ENCODE measurements around a stretch of chr6.

- PRO-cap, result no peak
These were observed 30.2 kb upstream of the PNRC1 start for GRCh38 chr6:89050165-89051026.

GRCh38 chr6:89321651-89322034 is 6.5 kb upstream of the GABRR2 start:
- PRO-cap, result no peak

GRCh38 chr6:89662591-89663414 is 24.3 kb upstream of the LYRM2 start:
- PRO-cap, result no peak

- PRO-cap, result no peak
These were observed 53.8 kb upstream of the LYRM2 start for GRCh38 chr6:89692276-89692850.

DNA sequence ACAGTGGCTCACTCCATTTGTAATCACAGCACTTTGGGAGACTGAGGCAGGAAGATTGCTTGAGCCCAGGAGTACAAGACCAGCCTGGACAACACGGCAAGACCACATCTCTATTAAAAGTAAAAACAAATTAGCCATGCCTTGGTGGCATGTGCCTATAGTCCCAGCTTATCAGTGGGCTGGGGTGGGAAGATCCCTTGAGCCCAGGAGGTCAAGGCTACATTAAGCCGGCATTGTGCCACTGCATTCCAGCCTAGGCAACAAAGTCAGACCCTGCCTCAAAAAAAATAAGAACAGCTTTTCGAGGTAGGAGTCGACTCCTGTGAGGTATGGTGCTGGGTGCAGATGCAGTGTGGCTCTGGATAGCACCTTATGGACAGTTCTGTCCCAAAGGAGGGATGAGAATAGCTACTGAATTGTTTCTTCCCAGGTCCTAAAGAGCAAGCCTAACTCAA is 82.3 kb upstream of the LYRM2 start:
- PRO-cap, result no peak

DNA sequence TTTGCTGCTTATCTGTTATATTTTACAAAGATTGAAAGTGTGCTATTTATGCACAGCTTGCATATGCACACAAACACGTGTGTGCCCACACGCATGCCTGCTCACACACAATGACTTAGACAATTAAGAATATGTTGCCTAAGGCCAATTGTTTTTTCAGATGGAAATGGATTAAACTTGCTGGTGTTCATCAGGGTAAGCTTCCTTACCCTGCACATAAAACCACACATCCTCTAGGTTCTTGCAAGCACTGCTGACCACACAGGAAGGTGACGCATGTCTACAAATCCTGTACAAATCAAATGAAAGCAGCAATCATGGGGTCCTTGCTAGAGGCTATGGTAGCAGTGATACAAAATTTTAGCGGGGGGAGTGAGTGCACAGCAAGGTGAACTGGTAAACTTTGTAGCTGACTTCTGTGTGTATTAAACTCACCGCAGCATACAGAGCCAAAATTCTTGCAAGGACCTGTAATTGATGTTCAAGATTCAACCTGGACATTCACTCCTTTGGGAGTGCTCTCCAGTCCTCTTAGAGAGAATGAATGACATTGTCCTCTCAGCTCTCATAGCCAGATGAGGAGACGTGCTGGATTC is 58.5 kb downstream of the GJA10 start:
- PRO-cap, result no peak

- PRO-cap, result no peak
These were observed 1.4 kb downstream of the BACH2 start for GRCh38 chr6:90294981-90295827.

DNA sequence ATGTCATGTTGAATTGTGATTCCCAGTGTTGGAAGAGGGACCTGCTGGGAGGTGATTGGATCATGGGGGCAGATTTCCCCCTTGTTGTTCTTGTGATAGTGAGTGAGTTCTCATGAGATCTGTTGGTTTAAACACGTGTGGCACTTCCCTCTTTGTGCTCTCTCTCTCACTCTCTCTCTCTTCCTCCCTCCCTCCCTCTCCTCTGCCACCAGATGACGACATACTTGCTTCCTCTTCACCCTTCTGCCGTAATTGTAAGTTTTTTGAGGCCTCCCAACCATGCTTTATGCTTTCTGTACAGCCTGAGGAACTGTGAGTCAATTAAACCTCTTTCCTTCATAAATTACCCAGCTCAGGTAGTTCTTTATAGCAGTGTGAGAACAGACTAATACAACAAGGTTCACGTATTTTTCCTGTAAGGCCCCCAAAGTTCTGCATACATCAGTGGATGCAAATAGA is 54.1 kb upstream of the BACH2 start:
- PRO-cap, result no peak

DNA sequence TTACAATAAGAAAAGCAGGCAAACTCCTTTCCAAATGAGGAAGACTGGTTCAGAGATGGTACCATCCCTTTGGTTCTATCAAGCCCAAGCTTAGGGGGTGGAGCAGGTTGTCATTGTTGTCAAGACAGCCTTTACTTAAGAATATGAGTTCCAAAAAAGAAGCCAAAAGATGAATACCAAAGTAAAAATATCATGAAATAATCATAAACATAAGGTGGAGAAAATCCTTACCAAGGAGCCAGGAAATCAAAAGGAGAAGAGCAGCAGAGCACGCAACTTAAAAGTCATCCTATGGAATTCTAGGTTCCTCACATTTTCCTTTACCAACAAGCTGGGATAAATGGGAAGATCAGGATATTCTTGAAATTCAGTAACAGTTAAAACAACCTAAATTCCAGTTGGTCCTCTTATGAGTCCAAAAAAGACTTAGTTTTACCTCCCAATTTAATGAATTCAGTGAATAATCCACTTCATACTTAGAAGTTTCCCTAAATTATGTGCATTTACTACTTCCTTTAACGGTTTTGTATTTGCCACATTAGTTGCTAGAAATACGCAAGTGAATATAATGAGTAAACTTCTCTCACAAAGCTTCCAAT is 511.0 kb downstream of the EPHA7 start:
- PRO-cap, result no peak

GRCh38 chr6:93778966-93779532 is 359.7 kb upstream of the EPHA7 start:
- PRO-cap, result no peak

- PRO-cap, result no peak
These were observed 60.2 kb upstream of the MANEA start for GRCh38 chr6:95516934-95517822.

- PRO-cap, result no peak
These were observed 1.9 kb downstream of the KLHL32 start for GRCh38 chr6:96926368-96926984.

DNA sequence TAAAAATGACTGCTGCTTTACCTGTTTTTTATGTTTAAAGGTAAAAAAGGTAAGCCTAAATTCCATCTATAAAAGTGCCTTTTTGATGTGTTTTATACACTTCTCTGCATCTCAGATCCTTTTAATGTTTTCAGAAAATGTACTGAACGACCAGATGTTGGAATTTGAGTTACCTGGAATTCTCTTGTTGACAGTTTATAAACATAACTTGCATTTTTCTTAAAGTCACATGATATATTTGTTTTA is 124.2 kb upstream of the MMS22L start:
- PRO-cap, result no peak

GRCh38 chr6:98835590-98836471 is 1.5 kb downstream of the POU3F2 start:
- PRO-cap, result no peak

- PRO-cap, result no peak
These were observed 344 bp upstream of the FAXC start for GRCh38 chr6:99349717-99350318.

DNA sequence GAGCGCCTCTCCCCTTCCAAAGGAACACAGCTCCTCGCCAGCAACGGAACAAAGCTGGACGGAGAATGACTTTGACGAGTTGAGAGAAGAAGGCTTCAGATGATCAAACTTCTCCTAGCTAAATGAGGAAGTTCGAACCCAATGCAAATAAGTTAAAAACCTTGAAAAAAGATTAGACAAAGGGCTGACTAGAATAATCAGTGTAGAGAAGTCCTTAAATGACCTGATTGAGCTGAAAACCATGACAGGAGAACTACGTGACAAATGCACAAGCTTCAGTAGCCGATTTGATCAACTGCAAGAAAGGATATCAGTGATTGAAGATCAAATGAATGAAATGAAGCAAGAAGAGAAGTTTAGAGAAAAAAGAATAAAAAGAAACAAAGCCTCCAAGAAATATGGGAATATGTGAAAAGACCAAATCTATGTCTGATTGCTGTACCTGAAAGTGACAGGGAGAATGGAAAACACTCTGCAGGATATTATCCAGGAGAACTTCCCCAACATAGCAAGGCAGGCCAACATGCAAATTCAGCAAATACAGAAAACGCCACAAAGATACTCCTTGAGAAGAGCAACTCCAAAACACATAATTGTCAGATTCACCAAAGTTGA is 23.1 kb upstream of the PNISR start:
- PRO-cap, result no peak

GRCh38 chr6:99514549-99515325 is 486 bp downstream of the USP45 start:
- PRO-cap, result unidirectional peak, plus-strand start at chr6:99515059

- PRO-cap, result unidirectional peak, minus-strand start at chr6:99836246
These were observed 157.9 kb downstream of the MCHR2 start for GRCh38 chr6:99836172-99836401.

- PRO-cap, result no peak
These were observed 188.0 kb upstream of the MCHR2 start for GRCh38 chr6:100182044-100182483.

DNA sequence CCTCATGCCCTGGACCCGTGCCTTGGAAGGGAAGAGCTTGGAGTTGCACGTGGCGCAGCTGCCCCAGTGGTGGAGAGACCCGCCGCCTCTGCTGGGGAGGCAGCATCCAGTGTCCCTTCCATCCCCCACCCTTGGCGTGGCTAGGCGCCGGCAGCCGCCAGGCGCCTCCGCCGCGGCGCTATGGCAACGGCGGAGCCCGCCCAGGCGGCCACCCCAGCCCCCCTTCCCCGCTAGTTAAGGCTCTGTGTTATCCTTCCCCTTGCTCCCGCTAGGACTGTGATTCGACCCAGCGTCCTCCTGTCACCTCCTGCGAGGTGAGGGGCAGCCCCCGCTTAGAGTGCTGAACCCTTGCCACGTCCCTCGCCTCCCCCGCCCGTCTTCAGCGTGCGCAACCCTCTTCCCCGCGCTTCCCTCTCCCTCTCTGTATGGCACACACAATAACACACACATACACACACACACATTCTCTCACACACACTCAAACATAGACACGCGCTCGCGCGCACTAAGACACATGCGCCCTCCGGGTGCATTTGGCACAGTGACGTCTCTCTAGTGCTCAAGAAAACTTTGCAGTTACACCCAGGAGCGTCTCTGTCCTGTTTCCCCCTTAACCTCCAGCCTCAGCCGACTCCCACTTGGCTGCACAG is 8.4 kb downstream of the GRIK2 start:
- PRO-cap, result no peak